Aortic smooth muscle cell (primary cell): ENCODE results near the genes PRSS35, RIPPLY2 and TBX18.

DNA sequence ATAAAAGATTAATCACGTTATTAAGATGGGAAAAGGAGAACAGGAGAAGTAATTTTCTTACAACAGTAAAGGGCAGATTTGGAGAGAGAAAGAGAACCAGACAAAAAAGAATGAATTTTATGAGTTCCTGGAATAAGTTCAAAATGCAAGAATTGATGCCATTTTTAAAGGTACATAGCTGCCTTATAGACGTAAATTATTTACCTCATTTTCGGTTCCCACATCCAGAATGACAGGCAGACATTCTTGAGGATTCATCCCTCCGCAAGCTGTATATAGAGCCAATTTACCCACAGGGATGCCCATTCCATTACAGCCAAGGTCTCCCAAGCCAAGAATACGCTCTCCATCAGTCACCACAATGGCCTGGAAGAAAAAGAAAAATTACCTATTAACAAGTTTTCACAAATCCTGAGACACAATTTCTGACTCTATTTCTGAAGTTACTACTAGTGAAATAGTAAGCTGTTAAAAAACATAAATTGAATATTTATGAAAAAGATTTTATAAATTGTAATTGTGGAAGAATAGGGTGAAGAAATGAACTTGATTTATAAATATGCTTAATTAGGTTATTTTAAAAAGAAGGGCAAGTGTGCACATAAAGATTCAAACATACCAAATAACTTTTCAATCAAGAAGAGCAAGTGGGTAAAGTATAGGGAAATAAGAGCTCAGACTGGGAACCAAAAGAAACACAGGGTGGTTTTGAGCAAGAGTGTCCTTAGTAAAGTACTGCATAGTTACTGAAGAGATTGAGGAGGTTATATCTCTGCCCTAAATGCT, 84.7 kb downstream of the ME1 start:
- RRBS, result no CpG with 5 or more reads among the region's 5 CpGs

GRCh38 chr6:83512171-83512901, at the start of gene PRSS35:
Gene PRSS35 (plus strand): TSS chr6:83512534.
- RRBS, result 4% methylated on average over 7 of the region's 29 CpGs

- RRBS, result 4% methylated on average over 19 of the region's 85 CpGs
Observed at GRCh38 chr6:83853126-83853972, at the start of gene RIPPLY2. Gene RIPPLY2 (plus strand): TSS chr6:83853360.

DNA sequence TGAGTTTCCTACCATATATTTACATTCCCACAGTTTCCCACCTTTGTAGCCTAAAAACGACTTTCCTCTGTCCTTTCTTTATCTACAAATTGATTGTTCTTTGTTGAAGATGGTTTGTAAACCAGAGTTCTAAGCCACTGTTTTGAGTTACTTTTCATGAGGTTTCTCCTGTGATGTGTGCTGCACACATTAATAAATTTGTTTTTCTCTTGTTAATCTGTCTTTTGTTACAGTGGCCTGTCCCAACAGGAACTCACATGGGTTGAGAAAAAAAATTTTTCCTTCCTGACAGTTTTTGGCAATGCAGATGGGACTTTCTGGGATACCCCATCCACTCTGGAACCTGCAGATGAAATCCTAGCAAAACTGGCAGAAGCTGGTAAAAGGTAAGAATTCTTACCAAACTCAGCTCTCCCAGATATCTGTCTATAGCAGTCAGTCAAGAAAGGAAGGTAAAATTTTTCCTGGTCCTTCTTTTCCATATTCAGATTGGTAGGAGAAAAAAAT, 88.2 kb downstream of the CEP162 start:
- RRBS, result no CpG with 5 or more reads among the region's 1 CpG

GRCh38 chr6:84172138-84172539, 55.3 kb downstream of the CEP162 start:
- RRBS, result no CpG with 5 or more reads among the region's 3 CpGs

DNA sequence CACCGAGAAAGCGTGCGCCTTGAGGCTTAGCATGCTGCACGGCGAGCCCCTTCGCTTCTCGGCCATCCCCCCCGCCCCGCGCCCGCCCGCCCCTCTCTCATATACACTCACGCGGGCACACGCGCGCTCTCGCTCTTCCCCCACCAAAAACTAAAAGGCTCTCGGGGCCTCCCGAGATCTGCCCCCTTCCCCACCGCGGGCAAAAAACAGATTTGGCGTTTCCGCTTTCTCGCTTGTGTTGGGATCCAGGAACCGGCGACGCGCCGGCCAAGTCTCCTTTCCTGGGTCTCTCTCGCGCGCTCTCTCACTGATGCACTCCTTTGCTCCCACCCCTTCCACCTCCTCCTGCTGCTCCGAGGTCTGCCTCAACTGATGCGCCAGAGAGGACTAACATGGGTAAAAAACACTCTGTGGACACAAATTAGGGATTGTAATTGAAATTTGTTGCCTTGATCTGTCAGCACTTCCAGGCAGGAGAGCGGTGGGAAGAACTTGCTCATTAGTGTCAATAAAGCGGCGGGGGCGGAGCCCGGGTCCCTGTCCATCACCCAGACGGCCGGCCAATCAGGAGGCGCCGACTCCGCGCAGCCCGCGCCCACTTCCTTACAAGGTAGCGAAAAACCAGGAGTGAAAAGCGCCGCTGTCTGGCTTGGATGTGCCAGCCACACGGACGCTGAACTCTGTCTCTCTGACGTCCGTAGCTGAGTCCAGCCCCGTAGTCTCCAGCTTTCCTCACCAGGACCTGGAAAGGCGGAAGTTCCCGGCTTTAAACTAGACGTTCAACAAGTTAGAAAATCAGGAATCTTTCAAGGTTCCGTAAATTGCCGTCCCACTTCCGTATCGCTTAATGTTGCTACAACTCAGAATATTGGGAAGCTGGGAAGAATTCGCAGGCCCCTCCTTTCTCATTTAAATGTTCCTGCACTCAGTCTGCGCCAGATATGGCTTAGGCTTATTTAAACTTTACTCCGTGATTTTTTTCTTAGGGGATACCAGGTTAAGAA, at the start of gene TBX18:
Gene TBX18, minus strand, starts transcription at position 483 of the 1,004 bp plus-strand sequence.
- RRBS, result no CpG with 5 or more reads among the region's 66 CpGs

DNA sequence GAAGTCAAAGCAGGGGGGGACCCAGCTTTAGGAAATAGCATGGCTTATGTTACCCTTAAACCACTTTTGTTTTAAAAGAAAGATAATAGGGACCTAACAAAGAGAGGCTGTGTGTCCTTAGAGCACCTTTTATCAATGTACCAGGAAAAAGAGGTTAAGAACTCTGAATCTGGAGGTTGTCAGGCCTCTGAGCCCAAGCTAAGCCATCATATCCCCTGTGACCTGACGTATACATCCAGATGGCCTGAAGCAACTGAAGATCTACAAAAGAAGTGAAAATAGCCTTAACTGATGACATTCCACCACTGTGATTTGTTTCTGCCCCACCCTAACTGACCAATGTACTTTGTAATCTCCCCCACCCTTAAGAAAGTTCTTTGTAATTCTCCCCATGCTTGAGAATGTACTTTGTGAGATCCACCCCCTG, 45.8 kb upstream of the NT5E start:
- RRBS, result no CpG with 5 or more reads among the region's 1 CpG

- RRBS, result no CpG with 5 or more reads among the region's 4 CpGs
Observed at GRCh38 chr6:85471113-85471745, 21.3 kb downstream of the NT5E start.

DNA sequence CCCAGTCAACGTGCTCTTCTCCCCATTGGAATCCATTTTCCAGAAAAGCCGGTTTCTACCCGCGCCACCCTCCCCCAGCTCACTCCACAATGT, 178 bp downstream of the SYNCRIP start:
- RRBS, result no CpG with 5 or more reads among the region's 4 CpGs

DNA sequence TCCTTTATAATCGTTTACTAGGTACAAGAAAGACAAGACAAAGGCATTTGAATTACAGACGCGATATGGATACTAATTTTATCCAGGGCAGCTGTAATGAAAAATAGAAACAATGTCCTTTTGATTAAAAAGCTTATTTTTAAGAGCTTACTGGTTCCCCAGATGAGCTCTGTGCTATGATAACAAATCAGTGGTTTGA, 1.6 kb upstream of the SYNCRIP start:
- RRBS, result no CpG with 5 or more reads among the region's 3 CpGs

DNA sequence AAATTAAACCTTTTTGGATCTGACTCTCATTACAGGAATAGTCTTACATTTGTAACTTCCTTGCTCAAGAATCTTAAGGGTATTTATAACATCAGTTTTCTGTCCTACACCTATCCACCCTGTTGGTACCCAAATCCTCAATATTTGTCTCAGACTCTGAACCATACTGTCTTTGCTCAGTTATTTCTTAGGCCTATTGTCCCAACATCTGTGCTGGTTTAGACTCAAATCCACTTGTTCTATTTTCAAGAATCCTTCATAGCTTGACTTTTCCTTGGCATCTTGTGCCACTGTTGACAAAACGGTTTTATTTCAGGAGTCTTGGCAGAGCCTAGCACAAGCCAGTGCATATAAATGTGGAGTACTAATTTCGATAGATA, 33.1 kb upstream of the SYNCRIP start:
- RRBS, result no CpG with 5 or more reads among the region's 2 CpGs

- RRBS, result no CpG with 5 or more reads among the region's 13 CpGs
Observed at GRCh38 chr6:85676873-85677709, 34.4 kb upstream of the SYNCRIP start.

DNA sequence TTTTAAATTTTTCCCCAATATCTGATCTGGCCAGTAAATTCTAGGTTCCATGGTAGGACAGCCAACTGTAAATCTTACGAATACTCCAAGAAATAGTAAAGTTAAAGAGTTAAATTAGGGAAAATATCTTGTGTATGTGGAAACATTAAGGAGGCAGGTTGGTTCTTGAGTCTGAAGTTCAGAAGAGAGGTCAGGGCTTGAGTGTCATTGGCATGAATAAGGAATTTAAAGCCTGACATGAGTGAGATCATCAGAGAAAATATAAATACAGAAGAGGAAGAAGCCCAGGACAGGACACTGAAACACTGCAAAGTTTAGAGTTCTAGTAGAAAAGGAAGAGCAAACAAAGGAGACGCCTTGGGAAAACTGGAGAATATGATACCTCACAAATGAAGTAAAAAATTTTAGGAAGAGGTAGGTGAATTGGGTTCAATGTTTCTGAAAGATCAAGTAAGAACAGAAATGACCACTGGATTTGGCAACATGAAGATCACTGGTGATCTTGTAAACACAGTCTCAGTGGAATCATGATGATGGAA, 41.5 kb upstream of the SYNCRIP start:
- RRBS, result no CpG with 5 or more reads among the region's 2 CpGs

GRCh38 chr6:85966825-85967270, 324.2 kb upstream of the SYNCRIP start:
- RRBS, result no CpG with 5 or more reads among the region's 5 CpGs

DNA sequence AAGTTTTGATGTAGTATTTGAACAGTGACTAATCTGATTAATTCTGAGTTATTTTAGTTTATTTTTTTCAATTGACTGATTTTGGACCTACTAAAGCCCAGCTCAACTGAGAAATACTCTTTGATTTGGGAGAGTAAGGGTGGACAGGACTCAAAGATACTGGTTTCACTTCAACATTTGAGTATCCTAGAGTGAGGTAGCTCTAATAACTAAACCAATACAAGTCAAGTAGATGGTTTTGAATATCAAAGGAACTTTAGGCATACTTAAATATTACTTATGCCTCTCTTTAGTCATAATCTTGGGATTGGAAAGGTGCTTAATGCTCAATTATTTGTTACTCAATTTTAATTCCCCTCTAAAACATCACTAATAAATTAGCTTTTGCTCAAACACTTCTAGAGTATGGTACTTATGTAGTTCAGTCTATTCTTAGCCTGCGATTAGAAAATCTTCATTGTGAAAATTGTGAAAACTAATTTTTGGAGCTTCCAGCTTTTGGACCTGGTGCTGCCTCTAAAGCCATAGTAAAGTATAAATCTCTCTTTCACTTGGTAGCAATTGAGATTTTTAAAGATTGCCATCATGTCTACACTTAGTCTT, 65.8 kb downstream of the ZNF292 start:
- RRBS, result no CpG with 5 or more reads among the region's 1 CpG

- RRBS, result no CpG with 5 or more reads among the region's 1 CpG
Observed at GRCh38 chr6:87386631-87386830, 21.2 kb upstream of the CFAP206 start.

- RRBS, result no CpG with 5 or more reads among the region's 3 CpGs
Observed at GRCh38 chr6:87756659-87757252, 54.7 kb upstream of the AKIRIN2 start.

- RRBS, result 3% methylated on average over 6 of the region's 23 CpGs
Observed at GRCh38 chr6:88167142-88167405, 927 bp upstream of the CNR1 start.

- RRBS, result no CpG with 5 or more reads among the region's 6 CpGs
Observed at GRCh38 chr6:88730481-88730945, 232.9 kb downstream of the RNGTT start.